SK-N-MC (cell line): ENCODE data around the gene CRACD.

GRCh38 chr4:54539410-54540064, 118.2 kb upstream of the KIT start:
- RRBS = no CpG with 5 or more reads among the region's 27 CpGs

DNA sequence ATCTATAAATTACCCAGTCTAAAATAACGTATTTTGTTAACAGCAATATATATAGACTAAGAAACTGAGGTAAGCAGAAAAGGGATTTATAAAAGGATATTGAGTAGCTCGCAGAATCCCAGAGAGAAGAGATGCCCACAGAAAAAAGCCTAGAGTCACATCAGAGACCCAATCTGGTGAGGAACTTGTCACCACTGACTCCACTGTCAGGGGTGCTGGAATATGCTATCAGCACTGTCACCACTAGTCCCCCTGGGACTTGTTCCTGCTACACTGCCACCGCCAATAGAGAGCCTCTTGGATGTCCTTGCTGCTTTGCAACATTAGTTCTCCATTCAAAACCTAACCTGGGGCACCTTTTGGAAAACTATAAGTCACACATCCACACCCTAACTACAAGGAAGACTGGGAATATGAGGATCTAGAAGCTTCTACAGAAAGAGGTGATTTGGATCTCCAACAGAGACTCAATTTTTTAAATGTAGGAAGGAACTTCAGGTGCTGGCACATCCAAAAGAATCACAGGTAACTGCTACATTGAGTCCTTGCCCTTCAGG, 125.1 kb downstream of the KDR start:
- RRBS = no CpG with 5 or more reads among the region's 3 CpGs

DNA sequence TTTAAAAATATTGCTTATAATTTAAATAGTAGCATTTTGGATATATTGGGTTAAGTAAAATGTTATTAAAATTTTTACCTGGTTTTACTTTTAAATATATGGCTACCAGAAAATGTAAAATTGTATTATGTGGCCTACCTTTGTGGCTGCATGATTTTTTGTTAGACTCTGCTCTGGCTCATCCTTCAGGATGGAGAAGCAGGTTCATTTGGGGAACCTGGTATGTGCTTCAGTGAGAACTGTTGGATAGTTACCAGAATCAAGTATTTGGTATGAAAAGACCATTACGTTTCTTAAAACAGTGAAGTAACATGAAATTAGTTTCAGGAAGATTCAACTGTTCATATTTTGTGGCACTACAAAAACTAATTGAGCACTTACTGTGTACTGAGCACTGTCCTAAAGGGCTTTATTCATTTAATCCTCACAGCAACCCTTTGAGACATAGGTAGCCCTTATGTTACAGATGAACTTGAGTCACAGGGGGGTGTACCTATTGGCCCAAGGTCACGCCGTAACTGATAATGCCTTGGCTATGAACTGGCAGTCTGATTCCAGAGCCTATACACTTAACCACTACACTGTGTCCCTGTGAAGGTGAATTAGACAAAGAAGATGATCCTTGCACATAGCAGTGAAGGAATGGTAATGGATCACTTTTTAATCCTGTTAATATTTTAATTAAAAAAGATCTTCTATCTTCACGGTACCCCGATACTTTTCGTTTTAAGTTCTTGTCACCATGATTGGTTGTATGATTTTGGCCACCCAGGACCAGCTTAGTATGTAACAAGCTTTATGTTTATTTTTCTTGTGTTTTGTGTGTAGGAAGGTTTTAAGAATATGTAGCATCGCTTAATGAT, 11.9 kb downstream of the TMEM165 start:
- RRBS = no CpG with 5 or more reads among the region's 7 CpGs

- RRBS = no CpG with 5 or more reads among the region's 7 CpGs
Measured at GRCh38 chr4:55416615-55417690, 21.2 kb downstream of the TMEM165 start.

GRCh38 chr4:55452743-55453317, 57.1 kb downstream of the TMEM165 start:
- RRBS = no CpG with 5 or more reads among the region's 6 CpGs

DNA sequence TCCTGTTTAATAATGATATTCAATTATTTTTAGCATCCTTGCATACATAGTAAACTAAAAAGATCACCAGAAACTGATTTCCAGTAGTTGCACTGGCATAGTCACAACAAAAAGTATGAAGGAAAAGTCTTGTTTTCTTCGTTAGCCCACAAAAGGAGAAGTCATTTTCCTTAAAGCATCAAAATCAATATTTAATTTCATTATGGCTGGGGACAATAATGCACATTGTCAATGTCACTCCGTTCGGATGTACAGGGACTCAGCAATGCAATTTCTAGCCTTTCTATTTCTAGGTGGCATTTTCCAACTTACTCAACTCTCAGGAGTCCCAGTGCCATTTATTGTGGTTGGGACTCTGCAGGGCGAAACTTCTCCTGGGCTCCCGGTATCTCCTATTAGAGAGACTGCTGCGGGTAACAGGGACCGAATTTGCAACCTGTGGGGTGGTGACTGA, 562 bp upstream of the CRACD start:
- RRBS = no CpG with 5 or more reads among the region's 7 CpGs

DNA sequence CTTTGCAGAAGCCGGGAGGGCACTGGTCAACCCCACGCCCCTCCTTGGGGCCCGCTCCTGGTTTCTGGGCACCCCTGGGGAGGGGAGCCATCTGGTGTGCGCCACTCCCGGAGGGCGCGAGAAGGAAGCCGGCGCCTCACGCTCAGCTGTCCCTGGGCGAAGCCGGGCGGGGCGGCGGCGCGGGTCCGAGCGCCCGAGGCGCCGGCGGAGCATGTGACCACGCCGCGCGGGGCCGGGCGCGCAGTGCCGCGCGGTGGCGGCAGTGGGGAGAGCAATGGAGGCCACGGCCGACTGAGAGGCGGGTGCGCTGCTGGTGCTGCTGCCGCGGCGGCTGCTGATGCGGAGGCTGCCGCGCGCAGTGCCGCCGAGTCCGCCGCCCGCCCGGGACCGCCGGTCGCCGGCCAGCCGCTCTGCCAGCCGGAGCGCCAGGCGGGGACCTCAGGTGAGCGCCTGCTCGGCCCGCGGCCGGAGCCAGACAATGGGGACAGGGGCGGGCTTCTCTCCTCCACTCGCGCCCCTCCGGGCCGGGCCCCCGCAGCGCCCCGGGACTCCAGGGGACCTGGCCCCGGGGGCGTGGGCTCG, at the start of gene CRACD:
TSS of gene CRACD (plus strand) at position 241 of the 582 bp plus-strand sequence.
- RRBS = 1% methylated on average over 30 of the region's 75 CpGs

DNA sequence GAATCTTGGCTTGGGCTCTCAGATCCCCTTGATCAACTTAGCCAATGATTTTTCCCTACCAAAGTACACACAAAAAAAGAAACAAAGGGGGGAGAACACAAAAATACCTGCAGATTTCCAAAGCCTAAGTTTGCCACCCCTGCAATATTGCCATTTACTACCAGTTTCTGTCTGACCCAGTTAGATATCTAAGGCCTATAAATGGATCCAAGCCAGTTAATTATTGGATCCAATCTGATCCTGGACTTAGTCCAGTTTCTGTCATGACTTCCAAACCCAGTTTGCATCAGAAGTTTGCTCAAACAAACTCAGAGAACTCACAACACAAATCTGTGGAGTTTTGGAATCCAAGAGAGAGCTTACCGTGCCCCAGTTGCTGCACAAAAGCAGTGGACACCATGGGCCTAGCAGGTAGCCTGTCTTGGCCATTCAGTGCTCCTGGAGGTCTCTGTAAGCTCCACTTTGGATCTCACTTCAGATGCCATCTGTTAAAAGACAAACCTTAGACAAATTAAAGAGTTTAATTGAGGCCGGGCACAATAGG, 163.8 kb downstream of the CRACD start:
- RRBS = no CpG with 5 or more reads among the region's 2 CpGs

DNA sequence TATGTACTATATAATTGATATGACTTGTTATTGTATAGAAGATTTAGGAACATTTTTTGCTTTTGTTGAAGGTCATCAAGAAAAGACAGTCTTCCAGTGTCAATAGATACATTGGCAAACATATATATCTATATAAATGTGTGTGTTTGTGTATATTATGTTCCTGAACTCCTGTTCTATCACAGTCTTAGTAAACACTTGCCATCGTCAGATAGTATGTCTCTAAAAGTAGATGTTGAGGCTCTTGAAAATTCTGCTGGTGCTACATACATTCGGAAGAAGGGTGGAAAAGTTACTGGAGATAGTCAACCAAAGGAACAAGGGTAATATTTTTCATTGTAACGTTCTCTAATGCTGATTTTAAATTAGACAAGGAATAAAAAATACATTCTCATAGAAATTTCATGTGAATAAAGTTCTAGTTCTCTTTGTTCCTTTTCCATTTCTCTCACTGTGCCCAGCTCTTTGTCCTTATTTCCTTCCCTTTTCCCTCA, 14.3 kb upstream of the ARL9 start:
- RRBS = no CpG with 5 or more reads among the region's 3 CpGs

- RRBS = no CpG with 5 or more reads among the region's 1 CpG
Measured at GRCh38 chr4:56653252-56653912, 27.7 kb downstream of the HOPX start.

GRCh38 chr4:56757302-56758685, 63.7 kb downstream of the SPINK2 start:
- RRBS = no CpG with 5 or more reads among the region's 16 CpGs

GRCh38 chr4:56799605-56800553, 21.6 kb downstream of the SPINK2 start:
- RRBS = no CpG with 5 or more reads among the region's 21 CpGs

DNA sequence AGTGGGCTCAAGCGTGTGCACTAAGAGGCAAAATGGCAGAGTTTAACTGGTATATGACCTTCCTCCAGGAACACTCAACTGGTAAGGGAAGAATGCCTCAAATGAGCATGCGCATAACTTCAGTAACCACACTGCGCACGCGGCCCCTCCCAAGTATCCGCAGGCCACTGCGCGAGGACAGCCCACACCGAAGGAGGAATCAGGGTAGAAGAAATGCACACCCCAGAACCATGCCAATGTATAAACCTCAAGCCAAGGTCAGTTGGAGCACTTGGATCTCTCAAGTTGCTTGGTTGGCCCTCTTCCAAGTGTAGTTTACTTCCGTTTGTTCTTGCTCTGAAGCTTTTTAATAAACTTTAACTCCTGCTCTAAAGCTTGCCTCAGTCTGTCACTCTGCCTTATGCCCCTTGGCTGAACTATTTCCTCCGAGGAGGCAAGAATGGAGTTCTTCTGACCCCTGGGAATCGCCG, 21.9 kb upstream of the SPINK2 start:
- RRBS = no CpG with 5 or more reads among the region's 13 CpGs

- RRBS = no CpG with 5 or more reads among the region's 10 CpGs
Measured at GRCh38 chr4:56929851-56930817, 22.4 kb downstream of the REST start.

DNA sequence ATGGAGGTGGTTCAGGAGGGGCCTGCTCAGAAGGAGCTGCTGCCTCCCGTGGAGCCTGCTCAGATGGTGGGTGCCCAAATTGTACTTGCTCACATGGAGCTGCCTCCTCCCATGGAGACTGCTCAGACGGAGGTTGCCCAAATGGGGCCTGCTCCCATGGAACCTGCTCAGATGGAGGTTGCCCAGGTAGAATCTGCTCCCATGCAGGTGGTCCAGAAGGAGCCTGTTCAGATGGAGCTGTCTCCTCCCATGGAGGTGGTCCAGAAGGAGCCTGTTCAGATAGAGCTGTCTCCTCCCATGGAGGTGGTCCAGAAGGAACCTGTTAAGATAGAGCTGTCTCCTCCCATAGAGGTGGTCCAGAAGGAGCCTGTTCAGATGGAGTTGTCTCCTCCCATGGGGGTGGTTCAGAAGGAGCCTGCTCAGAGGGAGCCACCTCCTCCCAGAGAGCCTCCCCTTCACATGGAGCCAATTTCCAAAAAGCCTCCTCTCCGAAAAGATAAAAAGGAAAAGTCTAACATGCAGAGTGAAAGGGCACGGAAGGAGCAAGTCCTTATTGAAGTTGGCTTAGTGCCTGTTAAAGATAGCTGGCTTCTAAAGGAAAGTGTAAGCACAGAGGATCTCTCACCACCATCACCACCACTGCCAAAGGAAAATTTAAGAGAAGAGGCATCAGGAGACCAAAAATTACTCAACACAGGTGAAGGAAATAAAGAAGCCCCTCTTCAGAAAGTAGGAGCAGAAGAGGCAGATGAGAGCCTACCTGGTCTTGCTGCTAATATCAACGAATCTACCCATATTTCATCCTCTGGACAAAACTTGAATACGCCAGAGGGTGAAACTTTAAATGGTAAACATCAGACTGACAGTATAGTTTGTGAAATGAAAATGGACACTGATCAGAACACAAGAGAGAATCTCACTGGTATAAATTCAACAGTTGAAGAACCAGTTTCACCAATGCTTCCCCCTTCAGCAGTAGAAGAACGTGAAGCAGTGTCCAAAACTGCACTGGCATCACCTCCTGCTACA, 23.4 kb downstream of the REST start:
- RRBS = no CpG with 5 or more reads among the region's 7 CpGs

- RRBS = no CpG with 5 or more reads among the region's 1 CpG
Measured at GRCh38 chr4:57039486-57040213, 61.0 kb downstream of the POLR2B start.

GRCh38 chr4:57076055-57076738, 34.0 kb downstream of the IGFBP7 start:
- RRBS = no CpG with 5 or more reads among the region's 8 CpGs

DNA sequence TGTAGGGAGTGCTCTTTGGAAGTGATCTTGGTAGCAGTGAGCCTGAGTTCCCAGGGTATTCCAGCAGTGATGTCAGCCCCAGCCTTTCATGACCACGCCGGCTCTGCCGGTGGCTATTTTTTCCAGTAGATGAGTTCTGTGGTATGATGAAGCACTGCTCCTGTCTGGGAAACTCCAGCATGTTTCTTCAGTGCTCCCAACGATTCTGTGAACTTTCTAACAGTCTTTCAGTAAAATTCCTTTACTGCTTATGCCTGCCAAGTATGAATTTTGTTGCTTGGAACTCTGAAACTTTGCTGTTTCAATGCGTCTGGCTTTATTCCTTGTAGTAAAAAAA, 391.7 kb upstream of the IGFBP7 start:
- RRBS = no CpG with 5 or more reads among the region's 5 CpGs

GRCh38 chr4:61767224-61767882, 567.2 kb downstream of the ADGRL3 start:
- RRBS = no CpG with 5 or more reads among the region's 15 CpGs